Aorta (tissue), 1 donor: ENCODE results near the genes KRT222, KRTAP2-2, KRTAP4-9, KRTAP9-2 and KRT38.

DNA sequence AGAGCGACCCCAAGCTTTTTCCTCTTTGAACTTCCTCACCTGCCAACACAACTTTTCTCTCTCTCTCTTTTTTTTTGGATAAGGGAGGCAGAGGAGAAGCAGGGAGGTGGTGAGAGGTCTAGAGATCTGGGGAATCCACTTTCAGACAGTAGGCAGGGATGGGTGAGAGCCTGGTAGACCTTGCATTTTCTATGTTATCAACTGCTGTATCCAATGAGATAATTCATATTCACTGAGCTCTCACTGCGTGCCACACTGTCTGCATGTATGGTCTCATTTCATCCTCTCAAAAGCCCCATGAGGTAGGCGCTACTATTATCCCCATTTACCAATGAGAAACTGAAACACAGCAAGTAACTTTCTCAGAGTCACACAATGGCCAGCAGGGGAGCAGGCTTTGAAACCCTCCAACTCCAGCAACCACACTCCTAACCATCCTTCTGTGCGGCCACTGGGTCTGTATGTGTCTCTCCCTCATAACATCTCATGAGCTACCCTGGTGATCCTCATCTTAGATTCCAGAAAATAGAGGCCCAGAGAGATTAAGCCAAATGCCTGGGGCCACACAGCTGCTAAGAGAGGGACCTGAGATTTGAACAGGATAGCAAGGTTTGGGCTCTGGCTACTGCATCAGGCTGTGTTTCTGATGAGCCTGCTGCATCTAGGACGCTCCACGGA, 3.4 kb downstream of the CCR7 start:
- PRO-cap: no peak

GRCh38 chr17:40612454-40613443, 34.9 kb downstream of the SMARCE1 start:
- PRO-cap: no peak

GRCh38 chr17:40647981-40649265, 805 bp upstream of the SMARCE1 start:
- PRO-cap: bidirectional peak, plus-strand start at chr17:40648104, minus-strand start at chr17:40647817; bidirectional peak, plus-strand start at chr17:40648335, minus-strand start at chr17:40648298

GRCh38 chr17:40664825-40665350, at the start of gene KRT222:
KRT222 (minus strand) TSS chr17:40665177.
- PRO-cap: no peak

DNA sequence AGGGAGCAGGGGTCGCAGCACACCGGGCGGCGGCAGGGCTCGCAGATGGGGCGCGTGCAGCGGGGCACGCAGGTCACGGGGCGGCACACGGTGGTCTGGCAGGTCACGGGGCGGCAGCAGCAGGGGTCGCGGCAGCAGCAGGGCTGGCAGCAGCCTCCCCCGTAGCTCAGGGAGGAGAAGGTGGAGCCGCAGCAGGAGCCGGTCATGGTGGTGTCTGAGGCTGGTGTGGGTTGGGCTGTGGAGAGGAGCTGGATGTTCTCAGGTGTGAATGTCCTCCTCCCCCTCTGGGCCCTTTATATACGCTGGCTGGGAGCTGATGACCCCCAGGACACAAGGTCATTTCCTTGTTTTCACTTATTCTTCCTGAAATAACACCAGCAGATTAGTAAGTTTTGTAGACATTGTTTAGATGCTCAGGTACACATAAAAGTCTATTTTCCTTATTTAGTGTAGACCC, at the start of gene KRTAP2-2:
Gene KRTAP2-2, minus strand, starts transcription at position 225 of the 457 bp plus-strand sequence.
- PRO-cap: no peak

GRCh38 chr17:41105142-41105461, at the start of gene KRTAP4-9:
KRTAP4-9 (plus strand) TSS chr17:41105389.
- PRO-cap: no peak

- PRO-cap: no peak
Measured at GRCh38 chr17:41226446-41226894, at the start of gene KRTAP9-2. KRTAP9-2 (plus strand) TSS chr17:41226648.

DNA sequence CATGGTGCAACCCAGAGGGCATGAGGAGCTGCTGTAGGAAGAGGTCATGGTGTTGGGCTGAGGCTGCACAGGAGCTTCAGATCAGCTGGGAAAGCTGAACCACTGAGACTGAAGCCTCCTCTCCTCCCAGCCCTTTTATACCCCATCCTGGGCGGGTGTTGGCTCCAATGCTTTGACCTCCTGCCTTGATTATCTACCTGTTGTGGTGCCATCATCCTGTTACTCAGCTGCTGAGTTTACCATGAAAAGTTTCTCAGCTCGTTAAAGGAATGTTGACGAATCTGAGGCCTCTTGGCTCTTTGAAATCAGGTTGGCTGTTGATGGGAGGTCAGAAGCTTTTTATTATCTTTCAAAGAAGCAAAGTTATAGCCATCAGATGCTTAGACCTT, at the start of gene KRT38:
Gene KRT38, minus strand, starts transcription at position 110 of the 389 bp plus-strand sequence.
- PRO-cap: no peak

- PRO-cap: no peak
Measured at GRCh38 chr17:41653665-41654674, 29.6 kb upstream of the KRT17 start.

DNA sequence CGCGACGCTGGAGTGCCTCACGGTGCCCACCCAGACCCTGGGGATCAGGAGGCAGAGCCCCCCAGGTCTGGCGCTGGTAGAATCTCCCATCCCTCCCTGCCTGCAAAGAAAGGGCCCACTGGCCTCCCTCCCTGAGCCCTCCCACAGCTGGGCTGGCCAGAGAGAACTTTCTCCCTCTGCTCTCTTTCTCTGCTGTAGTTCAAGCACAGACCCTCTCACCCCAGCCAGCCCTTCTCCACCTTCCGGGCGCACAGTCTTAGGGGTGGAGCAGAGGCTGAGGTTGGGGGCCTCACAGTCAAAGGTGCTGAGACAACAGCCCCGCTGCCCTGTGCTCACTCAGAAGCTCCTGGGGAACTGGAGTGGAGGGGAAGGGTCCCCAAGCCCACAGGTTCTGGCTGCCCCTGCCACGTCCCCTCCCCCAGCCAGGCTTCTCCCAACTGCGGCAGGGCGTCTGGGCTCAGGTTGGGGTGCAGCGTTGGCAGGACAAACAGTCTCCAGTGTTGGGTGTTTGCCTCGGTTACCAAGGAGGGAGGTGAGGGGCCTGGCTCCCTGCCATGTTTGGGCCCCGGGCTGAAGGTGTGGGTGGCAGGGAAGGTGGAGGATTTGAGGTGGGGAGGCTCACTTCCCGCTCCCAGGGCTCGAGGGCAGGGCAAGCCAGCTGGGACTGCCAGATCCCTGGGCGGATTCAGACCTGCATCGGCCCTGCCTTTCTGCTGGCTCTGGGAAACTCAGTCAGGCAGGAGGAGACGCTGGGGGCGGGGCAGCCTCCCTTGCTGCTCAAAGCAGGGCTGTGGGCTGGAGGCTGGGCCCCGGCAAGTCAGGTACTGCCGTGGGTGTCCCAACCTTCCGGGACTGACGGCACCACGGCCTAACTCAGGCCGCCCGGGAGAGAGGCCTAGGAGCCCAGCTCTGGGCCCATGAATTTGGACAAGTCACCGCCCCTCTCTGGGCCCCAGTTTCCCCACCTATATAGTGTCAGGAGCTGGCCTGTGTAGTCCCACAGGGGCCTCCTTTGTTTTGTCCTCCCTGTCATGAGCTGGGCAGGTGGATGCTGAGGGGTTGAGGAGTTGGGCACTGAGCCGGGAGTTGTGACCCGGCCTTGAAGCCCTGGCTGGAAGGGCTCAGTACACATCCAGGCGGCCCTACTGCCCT, 31.2 kb upstream of the KRT17 start:
- PRO-cap: no peak

GRCh38 chr17:41688307-41688737, 363 bp upstream of the EIF1 start:
- PRO-cap: bidirectional peak, plus-strand start at chr17:41688890, minus-strand start at chr17:41688637

GRCh38 chr17:41705682-41706016, 6.5 kb upstream of the GAST start:
- PRO-cap: no peak

- PRO-cap: no peak
Measured at GRCh38 chr17:41769208-41769954, 17.1 kb downstream of the JUP start.

DNA sequence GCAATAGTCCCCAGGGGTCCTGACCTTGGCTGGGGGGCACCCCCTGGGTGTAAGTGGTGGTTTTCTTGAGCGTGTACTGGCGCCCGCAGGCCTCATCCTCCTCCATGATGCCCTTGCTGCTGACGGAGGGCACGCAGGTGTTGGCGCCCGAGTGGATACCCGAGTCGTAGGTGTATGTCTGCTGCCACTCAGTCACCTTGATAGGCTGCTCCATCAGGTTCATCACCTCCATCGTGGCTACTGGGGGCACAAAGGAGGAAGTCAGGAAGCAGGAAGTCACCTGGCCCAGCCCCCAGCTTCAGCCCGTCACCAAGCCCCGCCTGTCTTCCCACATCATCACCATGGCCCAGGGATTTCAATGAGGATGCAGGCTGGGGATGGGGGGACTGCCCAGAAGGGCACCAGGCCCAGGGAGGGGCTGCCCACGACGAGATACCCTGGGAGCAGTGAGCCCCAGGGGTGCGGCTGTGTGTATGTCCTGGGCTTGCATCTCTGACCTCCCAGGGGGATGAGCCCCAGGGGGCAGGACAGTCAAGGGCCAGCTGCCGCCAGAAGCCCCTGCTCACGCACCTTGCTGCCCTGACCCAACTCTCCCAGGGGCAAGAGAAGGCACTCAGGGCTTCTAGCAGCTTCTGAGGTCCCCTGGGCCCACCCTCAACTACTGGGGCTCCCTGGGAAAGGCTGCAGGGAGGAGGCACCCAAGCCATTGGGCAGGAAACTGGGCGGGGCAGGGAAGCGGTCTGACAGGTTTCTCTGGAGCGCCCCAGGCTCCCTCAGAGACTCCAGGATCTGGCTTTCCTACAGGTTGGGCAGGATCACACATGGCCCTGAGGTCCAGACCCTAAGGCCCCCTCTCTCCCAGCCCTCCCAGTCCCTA, 14.7 kb downstream of the JUP start:
- PRO-cap: no peak

DNA sequence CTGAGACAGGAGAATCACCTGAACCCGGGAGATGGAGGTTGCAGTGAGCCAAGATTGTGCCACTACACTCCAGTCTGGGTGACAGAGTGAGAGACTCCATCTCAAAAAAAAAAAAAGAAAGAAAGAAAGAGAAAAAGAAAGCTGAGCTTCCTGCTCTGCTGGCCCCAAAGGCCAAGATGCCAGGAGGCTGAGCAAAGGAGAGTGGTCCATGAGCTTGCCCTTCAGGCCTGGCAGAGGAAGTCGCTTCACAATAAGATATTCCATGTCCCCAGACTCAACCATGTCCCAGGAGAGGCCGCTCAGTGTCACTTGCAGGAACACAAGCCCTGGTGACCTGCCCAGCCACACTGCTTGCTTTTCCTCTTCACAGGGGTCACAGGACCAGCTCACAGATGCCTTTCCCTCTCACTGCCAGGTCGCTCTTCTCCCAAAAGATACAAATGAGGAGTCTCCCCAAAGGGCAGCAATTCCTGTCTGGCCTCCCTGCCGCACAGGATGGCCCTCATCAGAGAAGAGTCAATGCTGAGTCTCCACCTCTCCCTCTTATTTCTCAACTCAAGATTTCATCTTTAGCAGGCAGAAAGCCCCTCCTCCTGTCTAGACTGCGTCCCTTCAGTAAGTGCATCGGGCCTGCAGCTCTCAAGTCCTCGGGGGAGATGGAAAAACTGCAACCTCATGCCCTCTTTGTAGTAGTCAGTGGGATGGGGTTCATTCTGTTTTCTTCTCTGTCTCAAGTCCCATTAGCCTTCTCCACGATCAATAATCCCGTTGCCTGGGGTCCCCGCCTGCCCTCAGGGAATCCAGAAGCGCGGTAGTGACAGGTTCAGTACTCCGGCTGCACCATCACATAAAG, 5.0 kb downstream of the JUP start:
- PRO-cap: no peak

DNA sequence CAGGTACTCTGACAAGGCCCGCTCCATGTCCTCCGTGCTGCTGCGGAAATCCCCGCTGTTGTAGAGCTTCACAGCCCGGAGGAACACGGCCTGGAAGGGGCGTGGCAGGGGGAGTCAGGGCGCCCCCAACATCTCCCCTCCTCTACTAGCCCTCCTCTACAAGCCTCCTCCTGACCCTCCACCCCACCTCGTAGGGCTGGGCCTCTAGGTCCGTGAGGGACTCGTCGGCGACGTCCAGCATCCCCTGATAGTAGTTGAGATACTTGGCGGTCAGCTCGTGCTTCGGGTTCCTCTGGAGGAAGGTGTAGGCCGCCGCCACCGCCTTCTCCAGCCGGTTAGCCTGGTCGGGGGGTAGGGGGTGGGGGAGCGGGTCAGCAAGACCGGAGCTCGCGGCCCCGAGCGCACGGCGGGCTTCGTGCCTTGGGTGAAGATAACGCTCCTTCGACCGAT, 779 bp downstream of the P3H4 start:
- PRO-cap: no peak

DNA sequence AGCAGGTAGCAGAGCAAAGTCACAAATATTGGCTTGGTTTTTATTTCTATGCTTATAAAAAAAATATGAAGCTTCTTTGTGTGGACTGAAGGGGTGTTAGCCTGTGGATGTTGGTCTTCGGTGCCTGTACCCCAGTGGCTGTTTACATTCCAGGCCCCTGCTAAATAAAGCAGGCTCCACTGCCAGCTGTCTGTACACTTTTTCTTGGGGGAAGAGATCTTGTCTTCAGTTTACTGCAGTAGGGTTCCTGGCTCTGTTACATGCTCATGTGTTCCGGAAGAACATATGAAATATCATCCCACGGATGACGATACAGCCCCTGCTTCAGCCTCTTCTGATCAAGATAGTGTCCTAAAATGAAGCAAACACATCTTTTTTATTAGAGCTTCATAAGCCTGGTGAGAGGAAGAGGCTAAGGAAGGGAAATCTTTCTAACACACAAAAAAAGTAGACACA, 2.4 kb upstream of the KLHL11 start:
- PRO-cap: no peak

DNA sequence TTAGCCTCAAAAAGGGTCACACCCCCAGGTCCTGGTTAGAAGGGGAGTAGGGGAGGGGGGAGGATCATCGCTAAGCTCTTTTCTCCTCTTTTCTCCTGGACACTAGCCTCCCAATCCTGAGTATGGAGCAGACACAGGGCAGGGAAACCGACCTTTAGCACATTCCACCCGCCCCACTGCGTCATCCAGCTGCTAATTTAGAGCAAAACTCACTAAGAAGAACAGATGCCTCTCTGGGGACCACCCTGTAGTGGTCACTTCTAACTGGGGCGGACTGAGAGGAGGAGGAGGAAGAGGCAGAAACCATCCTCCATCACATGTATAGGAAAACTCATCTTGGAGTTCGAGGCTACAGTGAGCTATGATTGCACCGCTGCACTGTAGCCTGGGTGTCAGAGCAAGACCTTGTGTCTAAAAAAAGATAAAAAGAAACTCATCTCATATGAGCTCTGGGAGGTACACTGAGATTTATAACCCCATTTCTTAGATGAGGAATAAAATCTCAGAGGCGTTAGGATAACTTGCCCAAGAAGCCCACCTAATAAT, 4.2 kb downstream of the ACLY start:
- PRO-cap: no peak

- PRO-cap: no peak
Measured at GRCh38 chr17:41968132-41969192, 1.9 kb downstream of the CNP start.

DNA sequence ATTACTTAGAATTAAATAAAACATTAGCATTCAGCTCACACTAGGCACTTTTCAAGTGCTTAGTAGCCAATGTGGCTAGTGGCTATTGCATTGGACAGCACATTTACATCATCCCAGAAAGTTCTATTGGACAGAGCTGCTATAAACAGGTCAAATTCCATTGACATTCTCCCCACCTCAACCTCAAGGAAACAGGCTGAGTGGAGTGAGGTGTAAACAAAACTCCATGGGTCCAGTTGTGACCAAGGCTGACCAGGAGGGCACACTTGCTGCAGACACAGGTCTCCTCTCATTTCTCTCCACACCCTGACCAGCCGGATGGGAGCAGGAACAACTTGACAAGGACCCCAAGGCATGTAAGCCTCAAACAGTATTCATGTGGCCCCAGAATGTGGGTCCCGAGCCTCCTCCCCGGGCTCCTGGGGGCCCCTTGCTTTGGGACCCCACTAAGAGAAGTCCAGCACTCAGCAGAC, 522 bp downstream of the C17orf113 start:
- PRO-cap: no peak